Foreskin fibroblast (primary cell): ENCODE measurements around the gene TMEM200C.

- RRBS: no CpG with 5 or more reads among the region's 3 CpGs
Measured at GRCh38 chr18:2970323-2970732, 42.6 kb downstream of the LPIN2 start.

GRCh38 chr18:2986042-2986642, 26.8 kb downstream of the LPIN2 start:
- RRBS: no CpG with 5 or more reads among the region's 2 CpGs

DNA sequence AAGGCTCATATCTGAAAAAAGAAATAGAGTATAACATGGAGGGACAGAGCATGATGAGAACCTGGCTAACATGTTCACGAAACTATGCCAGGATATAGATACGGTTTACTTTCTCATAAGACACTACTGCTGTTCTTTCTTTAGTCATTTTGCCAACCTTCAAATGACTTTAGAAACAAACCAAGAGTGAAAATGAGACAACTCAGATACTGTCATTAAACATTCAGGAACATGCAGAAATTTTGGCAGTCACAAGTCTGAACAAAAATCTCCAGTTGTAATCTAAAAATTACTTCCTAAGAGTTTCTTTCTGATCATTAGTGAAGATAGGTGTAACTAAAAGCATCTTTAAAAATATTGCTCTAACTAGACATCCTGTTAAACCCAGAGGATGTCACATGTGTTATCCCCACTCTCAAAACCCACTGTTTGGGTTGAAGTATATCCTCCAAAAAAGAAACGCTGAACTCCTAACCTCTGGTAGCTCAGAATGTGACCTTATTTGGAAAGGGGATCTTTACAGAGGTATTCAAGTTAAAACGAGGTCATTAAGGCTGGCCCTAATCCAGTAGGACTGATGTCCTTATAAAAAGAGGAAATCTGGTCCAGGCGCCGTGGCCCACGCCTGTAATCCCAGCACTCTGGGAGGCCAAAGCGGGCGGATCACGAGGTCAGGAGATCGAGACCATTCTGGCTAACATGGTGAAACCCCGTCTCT, 14.1 kb downstream of the LPIN2 start:
- RRBS: no CpG with 5 or more reads among the region's 12 CpGs

GRCh38 chr18:3117476-3118091, 102.2 kb downstream of the MYOM1 start:
- RRBS: no CpG with 5 or more reads among the region's 4 CpGs

DNA sequence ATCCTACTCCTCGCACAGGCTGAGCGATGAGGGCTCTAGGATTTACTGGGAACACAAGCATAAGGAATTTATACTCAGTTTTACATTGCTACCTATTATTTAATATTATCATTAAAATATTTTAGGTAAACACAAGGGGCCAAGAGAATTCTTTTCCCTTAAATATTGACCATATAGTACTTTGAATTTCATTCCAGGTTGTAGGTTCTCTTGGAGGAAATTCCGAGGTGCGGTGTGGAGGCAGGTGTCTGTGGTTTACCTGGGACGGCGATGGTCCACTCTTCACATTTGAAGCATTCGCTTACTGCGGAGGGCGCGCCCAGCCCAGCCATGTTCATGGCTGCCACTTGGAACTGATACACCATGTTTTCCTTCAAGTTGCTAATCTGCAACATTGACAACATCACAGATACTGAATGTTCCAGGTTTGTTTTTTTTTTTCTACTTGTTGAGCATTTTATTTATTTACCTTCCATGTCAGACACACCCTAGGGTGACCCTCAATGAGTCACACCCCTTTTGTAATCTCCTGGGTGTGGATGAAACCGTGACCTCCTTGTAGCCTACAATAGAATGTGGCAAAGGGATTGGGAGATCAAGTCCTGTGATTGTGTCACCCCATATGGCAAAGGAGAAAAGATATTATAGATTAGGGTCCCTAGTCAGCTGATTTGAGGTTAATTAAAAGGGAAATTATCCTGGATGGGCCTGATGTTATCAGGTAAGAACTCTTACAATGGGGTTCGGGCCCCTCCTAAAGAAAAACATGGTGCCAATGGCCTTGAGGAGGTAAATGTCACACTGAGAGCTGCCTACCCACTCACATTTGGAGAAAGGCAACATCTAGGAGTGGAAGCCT, 99.9 kb downstream of the MYOM1 start:
- RRBS: no CpG with 5 or more reads among the region's 12 CpGs

- RRBS: no CpG with 5 or more reads among the region's 5 CpGs
Measured at GRCh38 chr18:3210196-3210827, 9.5 kb downstream of the MYOM1 start.

DNA sequence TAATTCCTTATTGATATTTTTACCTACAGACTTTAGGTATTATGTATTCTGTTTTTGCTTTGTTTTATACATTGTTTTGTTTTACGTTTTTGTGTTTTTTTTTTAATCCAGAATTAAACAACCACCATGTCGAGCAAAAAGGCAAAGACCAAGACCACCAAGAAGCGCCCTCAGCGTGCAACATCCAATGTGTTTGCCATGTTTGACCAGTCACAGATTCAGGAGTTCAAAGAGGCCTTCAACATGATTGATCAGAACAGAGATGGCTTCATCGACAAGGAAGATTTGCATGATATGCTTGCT, 10.8 kb downstream of the MYL12B start:
- RRBS: no CpG with 5 or more reads among the region's 5 CpGs

DNA sequence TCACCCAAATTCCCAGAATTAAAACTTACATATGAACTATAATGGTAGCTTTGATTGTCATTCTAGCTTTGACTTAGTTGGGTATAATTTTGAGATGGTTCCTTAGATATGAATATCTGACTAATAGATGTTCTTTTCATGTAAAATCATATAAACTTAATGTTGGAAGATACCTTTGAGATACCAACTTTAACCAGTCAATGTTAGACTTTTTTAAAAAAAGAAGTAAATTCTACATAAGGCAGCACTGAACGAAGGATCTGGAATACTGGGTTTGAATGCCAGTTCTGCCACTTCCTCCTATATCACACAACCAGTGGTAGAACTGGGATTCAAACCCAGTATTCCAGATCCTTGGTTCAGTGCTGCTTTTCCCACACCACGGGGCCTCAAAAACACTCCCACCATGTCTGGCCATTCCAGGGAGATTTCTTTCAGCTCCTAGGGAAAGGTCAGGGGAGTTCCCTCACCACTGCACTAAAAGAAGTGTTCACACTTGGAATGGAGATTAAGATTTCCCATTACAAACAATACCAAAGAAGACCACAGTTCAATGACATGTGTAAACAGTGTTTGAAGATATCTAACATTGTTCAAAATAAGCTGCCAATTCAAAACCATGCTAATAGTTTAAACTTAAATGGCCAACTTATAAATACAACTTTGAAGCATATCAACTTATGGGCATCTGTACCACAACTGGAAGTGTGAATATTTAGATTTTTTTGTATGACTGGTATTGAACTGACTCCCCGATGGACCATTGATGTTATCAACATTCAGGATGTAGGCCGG, 14.2 kb downstream of the MYL12B start:
- RRBS: no CpG with 5 or more reads among the region's 4 CpGs

GRCh38 chr18:3296800-3297787, 35.2 kb downstream of the MYL12B start:
- RRBS: no CpG with 5 or more reads among the region's 22 CpGs

- RRBS: no CpG with 5 or more reads among the region's 2 CpGs
Measured at GRCh38 chr18:3440432-3440633, 9.6 kb upstream of the TGIF1 start.

DNA sequence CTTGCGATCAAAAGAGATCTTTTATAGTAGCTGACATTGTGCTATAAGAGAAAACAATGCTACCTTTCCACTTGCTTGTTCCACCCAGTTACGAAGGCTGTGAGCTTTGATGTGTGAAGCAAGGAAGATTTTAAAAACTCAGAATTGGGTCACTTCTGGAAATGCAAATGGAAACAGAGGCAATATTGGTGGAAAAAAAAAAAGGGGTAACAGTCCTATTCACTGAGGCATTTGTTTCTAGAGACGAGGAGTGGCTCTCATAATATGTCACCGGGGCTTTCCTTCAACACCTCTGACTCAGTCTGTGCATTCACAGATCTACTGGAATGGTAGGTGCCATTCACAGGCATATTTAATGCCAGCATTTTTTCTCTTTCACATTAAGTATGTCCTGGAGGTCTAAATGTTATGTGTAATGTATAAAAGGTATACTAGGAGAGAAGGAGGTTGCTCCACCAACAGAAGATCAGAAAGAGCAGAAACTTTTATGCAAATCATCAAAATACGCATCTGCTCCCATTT, 91.8 kb downstream of the TGIF1 start:
- RRBS: no CpG with 5 or more reads among the region's 5 CpGs

DNA sequence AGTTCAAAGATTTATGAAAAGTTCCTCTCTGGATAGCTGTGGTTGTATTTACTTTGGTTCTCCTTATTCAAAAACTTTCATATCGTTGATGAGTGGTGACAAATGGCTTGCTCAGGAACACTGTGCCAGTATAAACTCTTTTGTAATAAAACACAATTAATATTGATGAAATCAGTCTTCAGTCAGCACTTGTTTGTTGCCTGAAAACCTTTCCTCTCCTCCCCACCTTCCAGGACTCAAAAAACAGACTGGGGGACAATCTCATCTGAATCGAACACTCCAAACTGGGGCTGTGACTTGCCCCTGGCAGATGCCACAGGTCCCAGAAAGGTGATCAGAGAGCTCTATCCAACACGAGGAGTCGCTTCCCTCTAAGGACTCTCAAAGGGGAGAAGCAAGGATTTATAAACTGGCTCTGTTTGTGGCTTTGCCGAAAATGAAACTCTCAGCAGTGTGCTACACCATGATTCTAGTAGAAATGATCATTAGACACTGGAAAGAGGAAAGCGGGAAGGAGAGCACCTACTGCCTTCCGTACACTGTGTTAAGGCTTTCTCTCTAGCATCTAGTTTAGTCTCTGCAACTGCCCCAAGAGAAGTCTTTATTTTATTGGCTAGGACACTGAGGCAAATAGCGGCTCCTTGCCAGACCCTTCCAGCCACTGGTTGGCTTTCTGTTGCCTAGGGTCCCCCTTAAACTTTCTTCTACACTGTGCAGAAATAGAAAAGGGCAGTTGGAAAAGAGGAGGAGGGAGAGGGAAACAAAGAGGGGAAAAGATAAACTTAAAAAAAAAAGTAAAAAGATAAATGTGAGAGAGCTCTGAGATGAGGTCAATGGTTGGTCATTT, 199.3 kb downstream of the TGIF1 start:
- RRBS: no CpG with 5 or more reads among the region's 8 CpGs

GRCh38 chr18:3723325-3723512, 273.2 kb downstream of the TGIF1 start:
- RRBS: no CpG with 5 or more reads among the region's 1 CpG

DNA sequence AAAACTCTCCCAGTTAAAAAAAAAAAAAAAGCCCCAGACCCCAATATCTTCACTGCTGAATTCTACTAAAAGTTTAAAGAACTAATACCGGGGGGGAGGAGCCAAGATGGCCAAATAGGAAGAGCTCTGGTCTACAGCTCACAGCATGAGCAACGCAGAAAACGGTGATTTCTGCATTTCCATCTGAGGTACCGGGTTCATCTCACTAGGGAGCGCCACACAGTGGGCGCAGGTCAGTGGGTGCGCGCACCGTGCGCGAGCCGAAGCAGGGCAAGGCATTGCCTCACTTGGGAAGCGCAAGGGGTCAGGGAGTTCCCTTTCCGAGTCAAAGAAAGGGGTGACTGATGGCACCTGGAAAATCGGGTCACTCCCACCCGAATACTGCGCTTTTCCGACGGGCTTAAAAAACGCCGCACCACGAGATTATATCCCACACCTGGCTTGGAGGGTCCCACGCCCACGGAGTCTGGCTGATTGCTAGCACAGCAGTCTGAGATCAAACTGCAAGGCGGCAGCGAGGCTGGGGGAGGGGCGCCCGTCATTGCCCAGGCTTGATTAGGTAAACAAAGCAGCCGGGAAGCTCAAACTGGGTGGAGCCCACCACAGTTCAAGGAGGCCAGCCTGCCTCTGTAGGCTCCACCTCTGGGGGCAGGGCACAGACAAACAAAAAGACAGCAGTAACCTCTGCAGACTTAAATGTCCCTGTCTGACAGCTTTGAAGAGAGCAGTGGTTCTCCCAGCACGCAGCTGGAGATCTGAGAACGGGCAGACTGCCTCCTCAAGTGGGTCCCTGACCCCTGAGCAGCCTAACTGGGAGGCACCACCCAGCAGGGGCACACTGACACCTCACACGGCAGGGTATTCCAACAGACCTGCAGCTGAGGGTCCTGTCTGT, 192.8 kb downstream of the AKAIN1 start:
- RRBS: no CpG with 5 or more reads among the region's 32 CpGs

DNA sequence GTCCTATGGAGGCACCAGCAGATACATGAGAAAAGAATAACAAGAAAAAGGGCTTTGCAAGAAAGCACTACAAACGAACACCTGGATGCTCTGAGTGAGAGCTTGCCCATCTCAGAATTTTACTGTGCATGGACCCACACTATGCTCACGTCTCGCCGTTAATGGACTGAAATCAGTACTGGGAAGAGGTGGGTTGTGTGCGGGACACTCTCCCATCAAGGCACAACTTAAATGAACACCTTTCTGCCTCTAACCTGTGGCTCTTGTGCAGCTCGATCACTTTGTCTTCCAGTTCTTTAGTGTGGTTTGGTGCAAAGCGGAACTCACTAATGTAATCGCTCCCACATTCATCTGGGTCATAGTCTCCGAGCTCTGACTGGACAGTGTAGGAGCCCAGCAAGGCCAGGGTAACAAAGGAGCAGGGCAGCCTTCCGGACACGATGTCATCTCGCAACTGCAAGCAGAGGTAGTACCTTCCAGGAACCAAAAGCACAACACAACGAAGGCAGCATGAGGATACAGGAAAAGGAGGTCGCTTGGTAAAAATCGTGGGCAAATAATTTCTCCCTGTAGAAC, 110.1 kb downstream of the EPB41L3 start:
- RRBS: no CpG with 5 or more reads among the region's 15 CpGs

GRCh38 chr18:5455432-5456008, 88.3 kb downstream of the EPB41L3 start:
- RRBS: no CpG with 5 or more reads among the region's 9 CpGs

- RRBS: 2% methylated on average over 74 of the region's 112 CpGs
Measured at GRCh38 chr18:5894956-5895795, at the start of gene TMEM200C. TMEM200C (minus strand) TSS chr18:5895522.

DNA sequence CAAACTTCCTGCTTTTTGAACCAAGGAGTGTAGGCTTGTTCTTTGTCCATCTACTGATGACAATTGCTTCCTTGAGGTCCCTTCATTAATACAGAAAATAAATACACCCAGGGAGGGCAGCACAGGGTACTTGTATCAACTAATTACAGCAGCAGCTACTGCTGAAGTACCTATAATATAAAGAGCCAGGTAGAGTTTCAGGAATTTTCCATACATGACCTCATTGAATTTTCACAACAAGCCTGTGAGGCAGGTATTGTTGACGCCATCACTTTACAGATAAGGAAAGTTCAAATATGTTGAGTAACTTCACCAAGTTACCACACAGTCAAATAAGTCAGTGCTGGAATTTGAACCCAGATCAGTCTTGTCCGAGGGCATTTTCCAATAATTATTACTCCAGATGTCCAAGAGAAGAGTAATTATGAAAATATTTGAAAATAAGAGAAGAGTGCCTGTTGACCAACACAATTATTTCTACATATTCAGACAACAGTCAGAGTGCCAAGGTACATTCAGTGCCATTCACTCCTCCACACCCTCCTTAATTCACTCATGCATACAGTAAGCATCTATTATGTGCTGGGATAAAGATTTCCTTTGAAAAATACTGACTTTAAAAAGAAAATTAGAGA, 203.8 kb downstream of the L3MBTL4 start:
- RRBS: no CpG with 5 or more reads among the region's 2 CpGs

DNA sequence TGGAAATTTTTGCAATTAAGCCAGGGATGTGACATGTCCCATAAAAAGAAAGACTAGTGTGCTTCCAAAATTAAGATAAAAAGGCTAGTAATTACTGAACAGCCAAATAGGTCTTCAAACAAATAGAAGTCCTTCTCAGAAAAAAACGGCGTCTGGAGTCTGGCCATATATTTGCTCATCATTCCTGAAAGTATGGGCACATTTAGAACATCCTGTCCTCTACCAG, 63.8 kb upstream of the L3MBTL4 start:
- RRBS: no CpG with 5 or more reads among the region's 2 CpGs

- RRBS: no CpG with 5 or more reads among the region's 1 CpG
Measured at GRCh38 chr18:7084700-7085302, 32.8 kb downstream of the LAMA1 start.